GM23338 (cell line): ENCODE measurements around the gene ATP6V1E1.

GRCh38 chr22:16183856-16184403 lies 408.7 kb downstream of the CCT8L2 start:
- PRO-cap = unidirectional peak, minus-strand start at chr22:16184078
- RAMPAGE, long total RNA = no peak

- PRO-cap = unidirectional peak, plus-strand start at chr22:16582054
- RAMPAGE, long total RNA = no peak
Measured at GRCh38 chr22:16581876-16582135, 10.8 kb downstream of the CCT8L2 start.

- PRO-cap = no peak
- RAMPAGE, long total RNA = no peak
Measured at GRCh38 chr22:16599505-16600009, 6.9 kb upstream of the CCT8L2 start.

- PRO-cap = no peak
- RAMPAGE, long total RNA = no peak
Measured at GRCh38 chr22:17085923-17086237, 1.1 kb downstream of the IL17RA start.

DNA sequence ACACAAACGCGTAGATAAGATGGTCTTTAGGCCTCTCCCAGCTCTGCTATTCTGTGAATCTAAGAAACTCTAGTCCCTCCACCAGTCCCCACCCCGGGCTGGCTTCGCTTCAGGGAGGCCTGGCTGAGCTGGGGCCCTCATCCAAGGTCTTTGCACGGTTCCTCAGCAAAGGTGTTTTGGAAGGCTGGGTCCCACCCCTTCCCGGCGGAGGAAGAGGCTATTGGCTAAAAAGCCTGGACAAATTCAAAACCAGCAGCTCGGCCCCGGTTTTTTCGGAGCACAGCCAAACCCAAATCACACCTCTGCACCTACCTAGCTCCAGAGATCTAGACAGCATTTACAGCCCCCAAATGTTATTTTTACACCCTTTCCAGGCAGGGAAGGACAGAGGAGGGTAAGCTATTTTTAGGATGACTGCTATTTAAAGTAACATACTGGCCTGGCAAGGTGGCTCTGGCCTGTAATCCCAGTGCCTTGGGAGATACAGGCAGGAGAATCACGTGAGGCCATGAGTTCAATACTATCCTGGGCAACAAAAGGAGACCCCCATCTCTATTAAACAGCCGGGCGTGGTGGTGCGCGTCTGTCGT lies 13.2 kb upstream of the HDHD5 start:
- PRO-cap = no peak
- RAMPAGE, long total RNA = no peak

- PRO-cap = bidirectional peak, plus-strand start at chr22:17198876, minus-strand start at chr22:17198689
- RAMPAGE, long total RNA = no peak
Measured at GRCh38 chr22:17198421-17199078, 20.7 kb downstream of the ADA2 start.

DNA sequence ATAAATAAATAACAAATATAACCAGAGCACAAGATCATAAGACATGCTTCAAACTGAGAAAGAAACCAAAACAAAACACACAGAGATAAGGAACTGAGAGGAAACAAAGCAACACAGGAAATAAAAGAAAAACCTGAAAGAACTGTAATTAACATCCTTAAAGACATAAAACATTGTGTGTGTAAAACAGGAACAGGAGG lies 2.5 kb downstream of the ADA2 start:
- PRO-cap = no peak
- RAMPAGE, long total RNA = no peak

GRCh38 chr22:17258521-17258888 lies 39.3 kb upstream of the ADA2 start:
- PRO-cap = bidirectional peak, plus-strand start at chr22:17258783, minus-strand start at chr22:17258667
- RAMPAGE, long total RNA = no peak

DNA sequence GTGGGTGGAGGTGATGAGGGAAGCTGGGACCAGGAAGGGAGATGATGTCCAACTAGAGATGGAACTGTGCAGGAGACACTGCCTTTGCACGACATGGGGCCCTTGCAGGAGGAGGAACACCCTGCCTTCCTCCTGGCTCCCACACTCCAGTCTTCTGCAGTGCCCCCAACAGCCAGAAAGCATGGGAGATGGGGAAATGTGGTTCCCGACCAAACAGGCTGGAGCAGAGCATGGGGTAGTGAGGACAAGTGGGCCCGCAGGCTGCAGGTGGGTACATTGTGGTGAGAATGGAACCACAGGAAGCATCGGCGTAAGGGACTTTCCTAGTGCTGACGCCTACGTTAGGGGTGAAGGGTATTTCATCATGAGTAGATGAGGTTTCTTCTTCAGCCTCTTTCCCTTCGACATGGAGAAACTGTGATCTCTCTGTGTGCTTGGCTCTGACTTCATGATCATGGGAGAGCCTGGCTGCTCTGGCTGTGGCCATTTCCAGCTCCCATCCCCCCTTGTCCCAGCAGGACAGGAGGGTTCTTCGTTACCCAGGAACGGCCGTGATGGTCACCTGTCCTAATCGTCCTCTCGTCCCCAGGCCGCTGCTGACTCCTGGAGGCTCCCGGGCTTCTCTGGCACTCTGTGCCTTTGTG lies 65.4 kb upstream of the CECR2 start:
- PRO-cap = no peak
- RAMPAGE, long total RNA = no peak

- PRO-cap = bidirectional peak, plus-strand start at chr22:17477497, minus-strand start at chr22:17477503
- RAMPAGE, long total RNA = no peak
Measured at GRCh38 chr22:17477319-17477999, 85.8 kb upstream of the SLC25A18 start.

- PRO-cap = no peak
- RAMPAGE, long total RNA = no peak
Measured at GRCh38 chr22:17570185-17570553, 6.9 kb downstream of the SLC25A18 start.

- PRO-cap = bidirectional peak, plus-strand start at chr22:17628910, minus-strand start at chr22:17628749; bidirectional peak, plus-strand start at chr22:17629110, minus-strand start at chr22:17629123
- RAMPAGE, long total RNA = start-site peak on the minus strand at chr22:17628713-17628762, 727 and 36 reads in 2 replicates
Measured at GRCh38 chr22:17628381-17629277, at the start of gene ATP6V1E1. Gene ATP6V1E1, minus strand, starts transcription at chr22:17628749.

DNA sequence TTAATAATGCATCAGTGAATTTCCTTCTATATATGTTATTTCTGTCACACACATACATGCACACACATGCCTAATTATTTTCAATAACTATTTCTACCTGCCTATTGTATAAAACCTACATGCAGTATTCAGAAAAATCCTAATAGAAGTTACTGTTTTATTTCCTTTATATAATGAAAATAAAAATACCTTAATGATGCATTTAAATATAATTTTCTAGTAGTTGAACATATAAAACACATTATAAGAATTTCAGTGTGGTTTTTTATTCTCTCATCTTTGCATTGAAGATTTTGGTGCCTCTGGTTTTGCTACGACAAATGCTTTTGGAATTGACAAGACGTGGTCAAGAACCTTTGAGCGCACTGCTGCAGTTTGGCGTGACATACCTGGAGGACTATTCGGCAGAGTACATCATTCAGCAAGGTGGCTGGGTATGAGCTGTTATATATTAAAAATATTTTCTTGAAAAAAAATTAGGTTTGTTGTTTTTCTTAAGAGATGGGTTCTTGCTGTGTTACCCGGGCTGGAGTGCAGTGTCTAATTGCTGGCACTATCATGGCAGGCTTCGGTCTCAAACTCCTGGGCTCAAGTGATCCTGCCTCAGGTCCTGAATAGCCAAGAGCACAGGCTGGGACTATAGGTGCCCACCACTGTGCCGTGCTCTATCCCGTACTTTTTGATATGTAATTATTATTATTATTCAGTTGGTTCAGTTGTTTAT lies 63.6 kb downstream of the BCL2L13 start:
- PRO-cap = no peak
- RAMPAGE, long total RNA = no peak

GRCh38 chr22:17776959-17778301 lies 3.2 kb upstream of the BID start:
- PRO-cap = no peak
- RAMPAGE, long total RNA = no peak

DNA sequence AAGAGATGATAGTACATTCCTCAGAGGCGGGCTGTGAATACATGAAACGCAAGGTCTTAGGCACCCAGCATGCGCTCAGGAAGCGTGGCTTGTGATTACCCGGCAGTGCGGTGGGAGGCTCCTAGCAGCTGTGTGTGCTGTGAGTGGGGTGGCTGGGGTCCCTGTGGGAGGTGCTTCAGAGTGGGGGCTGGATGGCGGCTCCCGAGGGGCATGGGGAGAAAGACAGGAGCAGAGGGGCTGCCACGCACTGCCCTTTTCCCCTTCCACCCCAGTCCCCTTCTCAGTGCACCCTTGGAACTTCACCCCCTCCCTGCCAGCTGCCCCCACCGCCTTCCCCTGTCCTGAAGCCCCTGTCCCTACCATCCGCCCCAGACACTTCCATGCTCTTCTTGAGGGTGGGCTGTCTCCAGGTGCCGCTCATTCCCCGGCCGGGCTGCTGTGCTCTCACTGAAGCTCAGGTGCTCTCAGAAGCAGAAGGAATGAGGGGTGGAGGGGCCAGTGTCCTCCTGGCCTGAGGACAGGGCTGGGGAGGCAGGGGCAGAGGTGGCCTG lies 6.3 kb upstream of the BID start:
- PRO-cap = no peak
- RAMPAGE, long total RNA = no peak

GRCh38 chr22:17884011-17884533 lies 109.8 kb upstream of the BID start:
- PRO-cap = no peak
- RAMPAGE, long total RNA = no peak

GRCh38 chr22:17893546-17894377 lies 119.5 kb upstream of the BID start:
- PRO-cap = no peak
- RAMPAGE, long total RNA = no peak

GRCh38 chr22:17895228-17895839 lies 121.1 kb upstream of the BID start:
- PRO-cap = no peak
- RAMPAGE, long total RNA = no peak

DNA sequence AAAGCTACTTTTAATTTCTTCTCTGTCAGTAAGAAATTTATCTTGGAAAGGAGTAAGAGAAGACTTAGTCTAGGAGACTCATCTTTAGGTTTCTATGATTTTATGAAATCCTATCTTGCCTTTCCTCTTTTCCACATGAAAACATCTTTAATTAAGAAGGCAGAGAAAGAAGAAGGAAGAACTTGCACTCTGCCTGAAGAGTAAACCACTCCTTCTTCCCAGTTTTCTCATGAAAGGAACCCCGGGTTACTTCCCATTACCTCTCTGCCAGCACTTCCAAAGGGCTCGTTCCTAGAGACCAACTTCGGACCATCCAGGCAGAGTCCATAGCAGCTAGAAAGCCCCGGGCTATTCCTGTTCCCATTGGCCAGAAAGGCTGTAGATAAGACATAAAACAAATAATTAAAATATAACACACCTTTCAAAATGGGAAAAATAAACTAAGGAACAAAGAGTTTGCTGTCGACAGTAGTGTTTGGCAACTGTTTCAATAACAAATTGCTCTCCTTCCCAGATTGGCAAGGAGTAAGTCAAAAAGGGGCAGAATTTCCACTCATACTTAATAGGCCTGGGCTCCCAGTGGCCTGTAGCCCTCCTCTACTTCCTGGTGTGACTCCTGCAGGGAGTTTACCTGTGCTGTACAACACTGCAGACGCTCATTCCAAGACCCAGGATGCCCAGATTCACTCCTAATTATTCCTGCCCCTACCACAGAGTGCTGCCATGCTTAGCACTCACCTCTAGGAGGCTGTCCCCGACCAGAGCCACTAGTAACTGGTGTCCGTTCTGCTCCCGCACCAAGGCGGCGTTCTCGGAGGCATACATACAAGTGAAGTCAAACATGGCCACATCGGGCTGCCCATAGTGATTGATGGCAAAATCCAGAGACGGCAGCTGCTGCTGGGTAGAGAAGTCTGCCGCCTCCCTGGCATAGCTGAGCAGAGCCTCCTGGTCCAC lies 122.0 kb upstream of the BID start:
- PRO-cap = no peak
- RAMPAGE, long total RNA = no peak

- PRO-cap = no peak
- RAMPAGE, long total RNA = no peak
Measured at GRCh38 chr22:17919481-17919969, 104.8 kb downstream of the MICAL3 start.